Colic lymph node (tissue), 1 donor: ENCODE measurements around the gene PANK3.

GRCh38 chr5:162883371-162883691 lies 554.1 kb upstream of the CCNG1 start:
- PRO-cap: no peak

DNA sequence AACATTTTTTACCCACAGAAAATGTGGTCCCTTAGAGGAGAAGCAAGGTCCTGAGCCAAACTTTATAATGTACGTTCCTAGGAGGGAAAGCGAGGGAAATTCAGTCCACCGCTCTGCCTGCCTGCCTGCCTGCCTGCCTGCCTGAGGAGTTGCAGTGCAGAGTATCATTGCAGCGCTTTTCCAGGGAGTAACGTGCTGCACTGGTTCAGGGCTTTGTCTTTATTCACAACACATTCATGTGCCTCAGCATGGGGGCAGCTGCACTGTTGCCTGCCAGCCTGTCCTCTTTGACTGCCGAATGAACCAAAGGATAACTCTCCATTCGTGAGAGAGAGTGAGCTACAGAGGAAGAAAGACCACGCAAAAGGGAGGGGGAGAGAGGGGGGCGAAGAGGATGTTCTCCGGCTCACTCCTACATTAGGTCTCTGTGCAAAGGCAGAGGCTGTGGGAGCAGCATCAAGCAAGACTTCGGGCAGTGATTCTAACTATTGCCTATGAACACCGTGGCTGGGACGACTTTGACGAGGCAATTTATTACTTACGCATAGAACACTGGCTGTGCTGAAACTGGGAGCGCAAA lies 791.2 kb downstream of the MAT2B start:
- PRO-cap: no peak

DNA sequence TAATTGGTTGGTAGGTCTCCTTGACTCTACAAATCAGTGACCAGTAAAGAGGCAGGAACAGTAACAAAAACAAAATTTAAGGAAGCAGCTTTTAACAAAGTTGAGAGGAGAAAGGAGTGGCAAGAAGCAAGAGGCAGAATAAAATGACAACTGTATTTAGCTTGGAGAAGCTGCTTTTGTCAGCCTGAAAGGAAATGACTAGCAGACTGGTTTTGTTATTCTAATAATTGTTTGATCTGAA lies 489.7 kb upstream of the TENM2 start:
- PRO-cap: no peak

DNA sequence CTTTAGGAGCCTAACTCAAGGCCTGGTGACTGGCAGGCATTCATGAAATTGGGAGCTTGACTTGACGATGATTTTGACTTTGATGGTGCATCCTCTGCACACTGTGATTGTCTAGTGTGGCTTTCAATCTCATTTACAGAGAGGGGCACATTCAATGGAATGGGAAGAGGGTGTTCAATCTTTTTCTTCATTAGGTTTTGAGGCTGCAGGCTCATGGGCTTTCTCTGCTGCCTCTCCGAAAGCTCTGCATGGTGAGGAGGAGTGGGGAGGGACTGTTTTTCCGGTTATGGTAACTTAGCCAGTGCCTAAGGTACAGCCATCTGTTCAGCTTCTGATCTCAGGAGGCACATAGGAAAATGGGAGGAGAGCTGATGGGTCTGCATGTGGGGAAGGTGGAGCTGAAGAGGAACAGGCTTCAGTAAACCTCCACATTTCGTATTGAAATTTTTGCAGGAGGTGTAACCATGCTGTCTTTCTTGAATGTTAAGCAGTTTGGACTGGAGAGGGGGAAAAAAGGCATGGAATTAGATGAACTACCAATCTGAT lies 292.2 kb downstream of the TENM2 start:
- PRO-cap: no peak

DNA sequence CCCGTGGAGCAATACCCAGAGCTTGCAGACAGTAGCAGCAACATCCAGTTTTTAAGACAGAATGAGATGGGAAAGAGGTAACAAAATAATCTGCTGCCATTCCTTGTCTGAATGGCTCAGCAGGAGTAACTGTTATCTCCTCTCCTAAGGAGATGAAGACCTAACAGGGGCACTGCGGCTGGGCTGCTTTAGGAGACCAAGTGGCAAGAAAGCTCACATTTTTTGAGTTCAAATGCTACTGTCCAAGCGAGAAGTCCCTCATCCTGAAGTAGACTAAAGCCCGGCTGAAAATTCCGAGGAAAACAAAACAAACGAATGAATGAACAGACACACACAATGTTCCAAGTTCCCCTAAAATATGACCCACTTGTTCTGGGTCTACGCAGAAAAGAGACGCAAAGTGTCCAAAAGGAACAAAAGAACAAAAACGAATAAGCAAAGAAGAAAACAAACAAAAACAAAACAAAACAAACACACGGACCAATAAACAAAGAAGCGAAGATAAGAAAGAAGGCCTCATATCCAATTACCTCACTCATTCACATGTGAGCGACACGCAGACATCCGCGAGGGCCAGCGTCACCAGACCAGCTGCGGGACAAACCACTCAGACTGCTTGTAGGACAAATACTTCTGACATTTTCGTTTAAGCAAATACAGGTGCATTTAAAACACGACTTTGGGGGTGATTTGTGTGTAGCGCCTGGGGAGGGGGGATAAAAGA lies 28.6 kb upstream of the WWC1 start:
- PRO-cap: no peak

DNA sequence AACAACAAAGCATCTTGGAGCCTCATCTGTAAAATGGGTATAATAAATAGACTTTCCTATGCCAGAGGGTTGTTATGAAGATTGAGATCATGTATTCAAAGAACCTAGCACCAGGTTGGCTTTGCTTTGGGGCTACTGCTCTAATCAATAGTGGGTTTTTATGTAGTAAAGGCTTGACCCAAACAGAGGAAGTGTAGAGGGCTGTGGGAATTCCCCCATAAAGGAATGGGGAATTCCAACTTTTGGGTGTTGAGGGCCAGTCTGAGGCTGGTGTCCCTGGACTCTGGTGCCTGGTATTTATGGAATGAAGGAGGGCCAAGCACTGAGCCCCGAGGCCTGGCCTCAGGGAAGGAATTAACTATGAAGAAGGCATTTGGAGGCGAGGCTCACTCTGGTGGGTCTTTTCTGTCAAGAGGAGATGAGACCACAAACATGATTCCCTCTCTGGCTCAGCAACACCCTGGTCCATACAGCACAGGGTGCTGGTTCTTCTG lies 1.6 kb upstream of the WWC1 start:
- PRO-cap: no peak

GRCh38 chr5:168409746-168410454 lies 76.4 kb upstream of the RARS1 start:
- PRO-cap: no peak

- PRO-cap: no peak
These were observed 52.1 kb upstream of the RARS1 start for GRCh38 chr5:168434157-168434544.

- PRO-cap: unidirectional peak, plus-strand start at chr5:168579136; bidirectional peak, plus-strand start at chr5:168579441, minus-strand start at chr5:168579328; bidirectional peak, plus-strand start at chr5:168579938, minus-strand start at chr5:168579603
These were observed at the start of gene PANK3 for GRCh38 chr5:168578591-168579654. Gene PANK3 (minus strand): TSS chr5:168579368.

GRCh38 chr5:169024294-169024934 lies 276.5 kb downstream of the SLIT3 start:
- PRO-cap: no peak

GRCh38 chr5:169088024-169088726 lies 212.8 kb downstream of the SLIT3 start:
- PRO-cap: no peak

GRCh38 chr5:169095304-169095821 lies 205.6 kb downstream of the SLIT3 start:
- PRO-cap: no peak

DNA sequence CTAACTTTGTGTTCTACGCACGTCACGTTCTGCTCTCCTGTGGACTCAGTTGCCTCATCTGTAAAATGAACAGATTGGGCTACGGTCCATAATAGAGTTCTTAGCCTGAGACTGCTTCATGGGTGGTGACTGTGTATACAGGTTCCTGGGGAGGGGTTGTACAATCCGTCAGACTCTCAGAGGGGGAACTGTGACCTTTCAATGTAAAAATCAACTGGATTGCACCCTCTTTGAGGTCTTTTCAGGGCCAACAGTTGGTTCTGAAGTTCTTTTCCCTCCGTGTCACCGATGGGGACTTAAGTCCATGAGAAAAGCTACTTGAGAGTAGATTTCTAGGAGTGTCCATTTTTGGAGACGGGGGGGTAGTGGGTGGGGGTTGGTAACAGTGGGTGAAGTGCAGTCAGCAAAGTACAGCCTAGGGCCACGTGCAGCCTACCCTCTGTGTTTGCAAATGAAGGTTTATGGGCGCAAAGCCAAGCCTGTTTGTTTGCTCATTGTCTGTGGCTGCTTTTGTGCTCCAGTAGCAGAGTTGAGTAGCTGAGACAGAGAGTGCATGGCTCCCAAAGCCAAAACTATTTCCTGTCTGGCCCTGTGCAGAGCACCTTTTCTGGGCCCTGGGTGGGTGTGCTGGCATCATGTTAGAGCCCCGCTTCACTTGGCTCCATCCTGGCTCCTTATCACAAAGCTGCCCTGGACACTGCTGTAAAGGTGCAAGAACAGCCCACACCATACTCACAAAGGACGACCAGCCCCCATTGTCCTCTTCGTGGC lies 23.8 kb downstream of the LCP2 start:
- PRO-cap: no peak

GRCh38 chr5:170280049-170280620 lies 17.4 kb downstream of the LCP2 start:
- PRO-cap: no peak

- PRO-cap: no peak
These were observed 35.7 kb upstream of the LCP2 start for GRCh38 chr5:170333042-170333814.

- PRO-cap: unidirectional peak, plus-strand start at chr5:170336398; unidirectional peak, plus-strand start at chr5:170336442
These were observed 38.7 kb upstream of the LCP2 start for GRCh38 chr5:170336286-170336688.

DNA sequence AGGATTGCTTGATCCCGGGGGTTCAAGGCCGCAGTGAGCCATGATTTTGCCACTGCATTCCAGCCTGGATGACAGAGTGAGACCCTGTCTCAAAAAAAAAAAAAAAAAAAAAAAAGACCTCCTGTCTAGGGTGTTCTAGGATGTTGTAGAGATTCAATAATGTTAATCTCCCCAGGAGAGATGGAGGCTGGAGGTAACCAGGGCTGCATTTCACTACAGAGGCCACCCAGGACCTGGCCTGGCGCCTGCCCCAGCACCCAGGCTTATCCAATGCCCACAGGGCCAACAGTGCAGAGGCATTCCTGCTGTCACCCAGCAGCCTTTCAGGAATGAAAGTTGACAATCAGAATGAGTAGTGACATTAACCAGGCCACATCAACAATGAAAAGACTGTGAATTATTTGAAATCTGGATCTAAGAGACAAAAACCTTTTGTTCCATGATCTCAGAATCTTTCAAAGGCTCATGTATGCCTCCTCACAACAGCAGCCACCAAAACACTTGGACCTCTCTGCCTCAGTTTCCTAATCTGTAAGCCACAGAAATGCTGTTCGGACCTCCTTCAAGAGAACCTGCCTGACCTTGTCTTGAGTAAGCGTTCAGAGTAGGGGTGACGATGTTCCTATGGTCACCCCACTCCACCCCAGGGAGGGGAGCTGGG lies 36.1 kb upstream of the GABRP start:
- PRO-cap: no peak

DNA sequence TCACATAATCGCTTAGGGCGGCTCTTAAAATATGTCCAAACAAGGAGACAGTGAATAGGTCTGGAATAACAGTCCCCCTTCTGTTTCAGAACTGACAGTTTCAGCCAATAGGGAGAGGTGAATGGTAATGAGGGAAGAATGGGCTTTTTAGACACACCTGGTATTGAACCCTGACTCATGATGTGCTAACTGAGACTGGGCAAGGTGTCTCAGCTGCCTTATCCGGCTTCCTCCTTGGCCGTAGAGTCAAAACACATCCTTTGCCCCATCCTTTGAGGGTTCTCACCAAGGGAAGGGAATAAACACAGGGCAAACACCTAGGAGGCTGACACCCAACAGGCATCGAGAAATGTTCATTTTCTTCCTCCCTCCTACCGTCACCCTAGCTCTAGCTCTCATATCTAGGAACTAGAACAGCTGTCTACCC lies 33.4 kb upstream of the GABRP start:
- PRO-cap: no peak

DNA sequence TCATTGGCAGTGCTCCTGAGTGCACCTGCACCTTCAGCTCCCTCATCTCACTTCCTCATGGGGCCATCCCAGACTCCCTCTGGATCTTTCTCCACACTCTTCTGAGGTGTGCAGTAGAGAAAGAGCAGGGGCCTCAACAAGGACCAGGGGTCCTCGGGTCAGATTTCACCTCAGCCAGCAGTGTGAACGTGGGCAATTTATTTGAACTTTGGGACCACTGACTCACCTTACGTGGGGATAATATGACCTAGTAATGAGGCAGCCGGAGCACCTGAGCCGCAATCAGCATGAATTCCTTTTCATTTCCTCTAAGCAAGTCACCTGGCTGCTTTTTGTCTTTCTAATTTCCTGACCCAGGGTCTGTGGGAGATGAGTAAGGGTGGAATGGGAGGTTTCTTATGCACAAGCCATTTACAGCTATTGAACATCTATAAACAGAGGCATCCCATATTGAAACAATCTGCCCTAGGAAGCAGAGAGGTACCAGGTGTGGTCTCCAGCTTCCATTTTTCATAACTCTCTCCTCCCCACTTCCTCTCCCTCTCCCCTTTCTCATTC lies 22.3 kb upstream of the GABRP start:
- PRO-cap: no peak

GRCh38 chr5:171309877-171310664 lies 1.0 kb downstream of the TLX3 start:
- PRO-cap: no peak